ENCODE measurements around a stretch of chr11.

DNA sequence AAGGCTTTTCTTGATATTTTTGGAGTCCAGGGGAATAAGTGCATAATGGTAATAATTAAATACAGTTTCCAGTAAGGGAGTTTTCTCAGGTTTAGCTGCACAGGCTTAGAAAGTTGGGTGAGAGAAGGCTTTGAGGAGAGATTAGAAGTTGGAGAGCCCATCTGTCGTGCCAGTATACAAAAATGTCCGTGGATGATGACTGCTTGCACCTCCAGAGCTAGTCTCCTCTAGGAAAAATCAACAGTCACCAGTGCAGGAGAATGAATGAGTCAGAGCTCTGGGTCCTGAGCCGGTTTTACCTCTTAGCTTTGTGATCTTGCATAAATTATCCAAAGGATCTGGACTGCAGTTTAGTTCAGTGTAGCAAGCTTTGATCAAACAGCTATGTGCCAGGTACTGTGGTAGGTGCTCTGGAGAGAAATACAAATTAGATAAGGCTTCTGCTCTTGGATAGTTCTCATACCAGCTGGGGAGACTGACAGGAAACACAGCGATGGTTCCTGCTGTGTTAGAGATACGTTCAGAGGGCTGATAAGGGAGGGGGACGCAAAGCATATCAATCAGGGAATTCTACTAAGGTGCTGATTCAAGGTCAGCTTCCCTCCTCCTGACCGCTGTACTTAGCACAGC, 125.9 kb downstream of the TEAD1 start:
- PRO-cap = no peak

DNA sequence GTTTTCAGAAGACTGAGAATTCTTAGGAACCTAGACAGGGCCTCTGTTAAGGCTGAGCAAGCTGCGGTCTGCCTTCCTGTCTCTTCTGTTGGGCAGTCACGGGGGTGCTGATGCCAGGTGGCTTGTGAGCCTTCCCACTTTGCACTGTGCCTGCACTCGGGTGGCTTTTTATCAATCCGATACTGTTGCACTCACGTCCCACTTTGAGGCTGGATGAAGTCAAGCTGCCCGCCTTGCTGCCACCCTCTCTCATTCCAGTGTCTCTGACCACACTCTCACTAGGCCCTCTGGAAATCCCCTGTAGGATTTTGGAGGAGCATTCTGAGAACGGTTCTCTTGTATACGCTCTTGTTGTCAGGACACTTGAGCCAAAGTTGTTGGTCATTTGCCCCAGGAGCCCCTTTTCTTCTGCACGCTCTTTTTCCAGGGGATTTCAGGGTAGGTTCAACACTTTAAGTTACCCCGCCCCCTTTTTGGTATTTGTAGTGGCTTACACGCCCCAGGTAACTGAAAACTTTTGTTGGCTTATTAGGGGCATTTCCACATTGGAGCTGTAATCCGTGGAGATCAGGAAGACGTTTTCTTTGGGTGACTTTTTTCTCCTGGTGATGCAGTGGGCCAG, 141.9 kb downstream of the TEAD1 start:
- PRO-cap = no peak

- PRO-cap = no peak
These were observed 145.6 kb upstream of the RASSF10 start for GRCh38 chr11:12863109-12864295.

DNA sequence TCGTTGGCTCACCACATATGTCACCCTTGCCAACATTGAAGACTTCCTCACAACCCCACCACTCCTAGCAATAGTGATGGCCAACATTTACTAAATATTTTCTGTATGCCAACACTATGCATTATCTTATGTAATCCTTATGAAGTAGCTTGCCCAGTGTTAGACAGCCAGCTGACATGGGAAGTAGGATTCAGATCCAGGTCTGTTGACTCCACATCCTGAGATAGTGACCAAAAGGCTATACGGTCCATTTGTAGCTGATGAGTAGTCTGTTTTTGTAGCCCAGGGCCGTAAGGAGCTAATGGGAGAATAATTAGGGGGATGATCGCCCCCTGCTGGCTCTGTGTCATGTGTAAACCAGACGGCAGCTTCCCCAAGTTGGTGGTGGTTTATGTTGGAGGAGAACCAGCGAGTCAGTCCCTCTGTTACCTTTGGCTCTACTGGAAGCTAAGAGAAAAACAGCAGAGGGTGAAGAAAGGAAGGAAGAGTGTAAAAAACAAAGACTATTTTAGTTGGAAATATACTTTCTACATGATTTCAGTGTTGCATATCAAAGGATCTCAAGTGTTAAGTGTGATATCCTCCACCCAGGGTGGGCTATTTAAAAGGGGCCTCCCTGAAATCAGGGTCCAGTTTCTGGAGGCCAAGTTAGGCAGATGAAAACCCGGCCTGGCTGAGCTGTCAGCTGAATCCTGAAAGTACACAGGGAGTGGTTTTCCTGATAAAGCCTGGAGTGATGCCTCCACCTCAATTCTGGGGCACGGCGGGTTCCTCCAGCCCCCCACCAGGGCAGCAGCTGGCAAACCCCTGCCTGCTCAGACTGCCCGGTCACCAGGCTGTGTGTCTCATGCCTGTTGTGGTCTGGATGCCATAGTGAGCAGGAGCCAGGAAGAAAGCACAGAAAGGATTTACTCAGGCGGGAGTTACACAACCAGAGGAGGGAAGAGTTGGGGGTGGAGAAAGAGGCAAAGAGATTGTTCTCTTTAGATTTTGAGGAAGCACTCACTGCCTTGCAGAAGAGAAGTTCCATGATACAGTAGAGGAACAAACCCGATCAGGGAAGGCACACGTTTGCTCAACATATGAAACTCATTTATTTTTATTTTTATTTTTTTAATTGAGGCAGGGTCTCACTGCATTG, 120.1 kb upstream of the RASSF10 start:
- PRO-cap = no peak

DNA sequence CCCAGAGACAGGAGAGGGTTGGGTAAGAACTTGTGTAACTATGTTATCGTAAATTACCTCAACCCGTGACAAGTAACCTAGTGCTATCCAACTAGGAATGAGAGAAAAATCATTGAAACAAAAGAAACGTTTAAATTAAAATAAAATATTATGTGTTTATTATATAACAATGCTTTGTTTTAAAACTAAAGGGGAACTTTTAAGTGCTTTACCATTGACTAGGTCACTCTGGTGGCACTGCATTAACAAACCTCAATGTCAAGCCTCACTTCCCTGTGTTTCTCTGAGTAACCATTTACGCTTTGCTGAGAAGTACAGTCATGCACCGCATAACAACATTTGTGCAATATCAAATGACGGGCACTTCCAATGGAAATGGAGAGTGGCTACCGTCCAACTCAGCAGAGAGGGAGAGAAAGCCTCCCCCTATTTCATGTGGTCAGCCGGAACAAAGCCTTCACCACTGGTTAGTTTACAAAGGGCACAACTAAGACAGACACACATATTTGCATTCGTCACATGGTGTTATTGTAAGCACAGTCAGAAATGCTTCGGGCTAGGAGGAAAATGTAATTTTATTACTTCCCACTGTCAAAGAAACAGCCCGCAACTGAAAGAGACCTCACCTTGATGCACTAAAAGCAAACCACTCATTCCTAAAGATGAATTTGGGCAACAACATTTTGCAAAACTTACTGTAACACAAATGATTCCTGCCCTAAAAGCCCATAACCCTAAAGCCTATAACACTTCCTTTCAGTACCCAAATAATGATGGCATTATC, 117.3 kb downstream of the RASSF10 start:
- PRO-cap = no peak

DNA sequence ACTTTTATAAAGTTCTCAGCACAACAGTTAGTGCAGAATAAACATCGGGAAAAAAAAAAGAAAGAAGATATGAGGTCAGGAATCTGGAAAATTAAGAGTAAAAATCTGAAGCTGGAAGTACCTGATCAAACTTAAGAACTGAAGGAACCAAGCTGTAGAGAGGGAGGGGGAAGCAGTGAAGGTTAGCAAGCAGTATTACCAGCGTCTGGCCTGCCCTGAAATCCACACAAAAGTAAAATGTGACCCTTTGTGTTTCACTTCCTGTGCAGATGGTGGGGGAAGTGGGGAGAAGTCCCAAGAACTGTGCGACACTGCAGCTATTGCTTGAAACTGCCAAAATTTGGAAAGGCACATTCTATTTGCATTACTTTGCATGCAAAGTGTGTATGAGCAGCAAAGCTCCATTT, 72.2 kb upstream of the BMAL1 start:
- PRO-cap = no peak

GRCh38 chr11:13993372-13993826, 30.9 kb downstream of the SPON1 start:
- PRO-cap = no peak

DNA sequence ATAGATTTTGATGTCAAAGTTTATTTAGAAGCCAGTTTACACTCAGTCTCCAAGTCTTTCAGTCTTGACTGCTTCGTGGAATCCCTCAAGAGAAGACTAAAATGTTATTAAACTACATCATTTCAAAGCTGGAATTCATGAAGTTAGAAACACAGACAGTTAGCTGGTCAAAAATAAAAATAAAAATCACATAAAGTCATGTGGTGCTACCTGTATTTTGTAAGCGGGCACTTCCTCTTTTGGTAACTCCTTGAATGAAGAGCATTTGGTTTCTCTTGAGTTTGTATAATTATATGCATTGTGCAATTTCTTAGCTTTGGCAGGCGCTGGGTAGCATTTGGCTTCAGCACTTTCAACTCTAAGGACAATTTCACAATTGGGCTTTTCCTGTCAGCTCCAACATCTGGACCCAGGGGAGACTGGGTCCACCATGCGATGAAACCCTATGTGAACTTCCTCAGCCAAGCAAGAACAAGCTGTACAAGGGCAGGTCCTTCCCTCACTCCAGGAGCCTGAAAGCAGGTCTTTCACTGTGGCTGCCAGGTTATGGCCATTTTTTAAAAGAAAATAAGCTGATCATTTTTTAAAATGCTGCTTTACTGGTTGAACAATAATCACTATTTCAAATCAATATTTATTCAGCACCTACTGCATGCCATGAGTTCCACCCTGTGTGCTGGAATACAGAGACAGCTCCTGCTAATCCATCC, 169.1 kb downstream of the RRAS2 start:
- PRO-cap = no peak

DNA sequence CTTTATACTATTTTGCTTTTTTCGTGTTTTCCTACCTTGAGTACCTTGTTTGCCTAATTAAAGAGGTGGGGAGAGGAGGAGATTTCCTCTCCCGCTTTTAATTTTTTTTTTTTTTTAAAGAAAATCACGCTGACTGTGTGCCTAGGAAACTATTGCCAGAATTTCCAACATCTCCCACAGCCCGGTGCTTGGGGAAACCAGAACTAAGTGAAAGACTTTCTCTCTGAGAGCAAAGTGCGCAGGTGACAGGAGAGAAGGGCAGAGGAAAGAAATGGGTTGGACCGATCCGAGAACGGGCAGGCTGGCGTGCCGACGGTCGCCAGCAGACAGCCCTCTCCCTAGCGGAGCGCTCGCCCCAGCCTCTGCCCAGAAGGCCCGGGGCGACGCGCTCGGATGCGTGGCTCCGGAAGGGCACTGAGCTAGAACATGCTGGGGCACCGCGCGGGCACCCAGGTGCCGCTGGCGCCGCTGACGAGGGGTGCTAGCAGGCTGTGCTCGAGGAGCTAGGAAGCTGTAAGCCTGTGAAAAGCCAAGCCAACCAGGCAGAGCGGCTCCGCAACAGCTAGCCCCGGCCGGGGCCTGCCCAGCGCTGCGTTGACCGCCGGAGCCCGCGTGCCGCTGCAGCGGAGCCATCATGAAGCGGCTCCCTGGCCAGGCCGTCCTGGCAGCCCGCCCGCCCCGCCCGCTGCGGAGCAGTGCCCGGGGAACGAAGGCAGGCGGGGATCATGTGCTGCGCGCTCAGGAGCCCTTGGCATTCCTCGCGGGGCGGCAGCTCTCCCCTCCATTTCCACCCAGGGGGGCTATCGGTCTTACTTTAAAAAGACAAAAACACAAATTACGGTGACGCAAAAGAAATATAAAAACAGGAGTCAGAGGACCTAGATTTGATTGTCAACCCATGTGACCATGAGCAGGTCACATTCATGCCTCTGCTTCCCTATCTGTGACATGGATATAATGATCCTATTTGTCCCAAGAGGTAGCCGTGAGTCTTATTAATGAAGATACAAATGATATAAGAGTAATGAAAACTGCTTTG, 22.1 kb upstream of the RRAS2 start:
- PRO-cap = no peak

- PRO-cap = no peak
These were observed 21.0 kb upstream of the PSMA1 start for GRCh38 chr11:14540902-14541809.

DNA sequence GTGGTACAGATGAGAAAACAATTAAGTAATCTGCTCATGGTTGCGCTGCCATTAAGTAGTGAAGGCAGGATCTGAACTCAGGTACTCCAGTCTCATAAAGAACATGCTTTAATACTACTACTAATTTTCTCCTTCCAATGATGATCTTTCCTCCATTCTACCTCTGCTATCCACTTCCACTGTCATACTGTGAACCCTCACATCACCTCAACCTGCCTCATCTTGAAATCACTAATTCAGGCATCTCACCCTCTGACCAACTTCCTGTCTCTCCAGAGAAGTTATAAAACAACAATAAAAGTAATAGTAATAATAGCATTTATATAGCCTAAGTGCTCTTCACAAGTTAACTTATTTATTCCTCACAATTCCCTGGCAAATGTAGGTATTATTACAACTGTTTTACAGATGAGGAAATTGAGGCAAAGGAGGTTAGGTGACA, 57.1 kb upstream of the PSMA1 start:
- PRO-cap = no peak

DNA sequence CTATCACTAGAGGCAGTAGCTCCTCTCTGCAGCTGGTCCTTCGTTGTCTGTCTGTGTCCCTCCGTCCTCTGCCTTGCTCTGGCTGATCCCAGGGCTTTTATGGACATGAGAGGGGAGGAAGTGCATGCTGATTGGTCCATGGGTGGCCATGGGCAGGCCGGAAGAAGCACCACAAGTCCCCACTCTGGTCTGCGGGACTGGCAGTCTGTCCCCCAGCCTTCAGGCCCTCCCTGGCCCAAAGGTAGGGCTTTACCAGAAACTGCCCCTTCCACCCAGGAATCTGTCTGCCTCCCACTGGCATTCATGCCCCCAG, 38.6 kb upstream of the CALCB start:
- PRO-cap = no peak

DNA sequence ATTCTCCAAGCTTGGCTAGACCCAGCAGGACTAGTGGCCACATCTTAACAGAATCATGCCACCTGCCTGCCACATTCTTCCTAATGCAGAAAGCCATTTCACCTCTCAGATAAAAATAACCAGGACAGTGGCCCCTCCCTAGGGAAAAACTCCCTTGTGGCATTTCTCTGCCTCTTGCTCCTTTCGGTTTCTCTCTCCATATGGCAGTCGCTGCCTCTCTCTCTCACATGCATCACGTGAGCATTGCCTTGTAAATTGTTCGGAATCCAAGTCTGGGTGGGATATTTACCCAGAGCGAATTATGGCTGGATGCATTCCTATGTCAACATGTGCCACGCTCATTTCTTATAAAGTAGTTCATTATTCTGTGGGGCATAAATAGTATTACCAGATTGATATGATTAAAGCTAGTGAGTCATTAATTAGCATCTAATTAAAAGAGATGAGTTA, 392.8 kb downstream of the INSC start:
- PRO-cap = no peak

DNA sequence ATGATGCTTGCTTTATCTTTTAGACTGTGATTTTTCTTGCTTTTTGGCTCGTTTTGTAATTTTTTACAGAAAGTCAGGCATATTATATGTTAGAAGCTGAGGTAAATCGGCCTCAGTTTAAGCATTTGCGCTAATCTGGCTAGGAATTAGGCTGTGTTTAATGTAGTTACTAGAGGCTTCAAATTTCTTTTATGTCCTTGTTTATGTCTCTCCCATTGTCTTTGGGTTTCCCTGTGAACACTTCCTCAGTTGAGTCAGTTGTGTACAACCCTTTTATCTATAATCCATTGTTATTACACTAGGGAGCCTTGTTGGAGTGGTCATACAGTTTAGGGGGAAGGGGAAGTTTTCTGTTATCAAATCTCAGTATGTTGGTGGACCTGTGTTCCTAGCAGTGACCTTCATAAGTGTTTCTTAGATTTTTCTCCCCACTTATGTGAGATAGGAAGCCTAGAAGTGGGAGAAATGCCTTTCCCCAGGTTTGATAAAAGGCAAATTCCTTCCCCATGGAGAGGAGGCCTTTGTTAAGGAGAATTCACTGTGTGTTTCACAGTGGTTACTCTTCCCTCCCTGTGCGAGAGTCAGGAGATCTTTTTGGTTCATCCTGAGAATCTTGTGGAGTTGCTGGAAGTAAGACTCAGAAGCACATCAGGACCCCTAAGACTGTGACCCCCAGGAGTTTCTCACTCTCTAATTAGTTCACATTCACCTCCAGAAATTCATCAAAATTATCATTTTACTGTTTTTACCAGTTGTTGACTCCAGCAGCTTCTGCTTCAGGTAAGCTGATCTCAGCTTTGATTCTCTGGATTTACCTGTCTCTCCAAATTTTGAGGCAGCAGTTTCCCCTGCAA, 437.6 kb downstream of the INSC start:
- PRO-cap = no peak

GRCh38 chr11:15561695-15562095, 447.0 kb downstream of the INSC start:
- PRO-cap = no peak

DNA sequence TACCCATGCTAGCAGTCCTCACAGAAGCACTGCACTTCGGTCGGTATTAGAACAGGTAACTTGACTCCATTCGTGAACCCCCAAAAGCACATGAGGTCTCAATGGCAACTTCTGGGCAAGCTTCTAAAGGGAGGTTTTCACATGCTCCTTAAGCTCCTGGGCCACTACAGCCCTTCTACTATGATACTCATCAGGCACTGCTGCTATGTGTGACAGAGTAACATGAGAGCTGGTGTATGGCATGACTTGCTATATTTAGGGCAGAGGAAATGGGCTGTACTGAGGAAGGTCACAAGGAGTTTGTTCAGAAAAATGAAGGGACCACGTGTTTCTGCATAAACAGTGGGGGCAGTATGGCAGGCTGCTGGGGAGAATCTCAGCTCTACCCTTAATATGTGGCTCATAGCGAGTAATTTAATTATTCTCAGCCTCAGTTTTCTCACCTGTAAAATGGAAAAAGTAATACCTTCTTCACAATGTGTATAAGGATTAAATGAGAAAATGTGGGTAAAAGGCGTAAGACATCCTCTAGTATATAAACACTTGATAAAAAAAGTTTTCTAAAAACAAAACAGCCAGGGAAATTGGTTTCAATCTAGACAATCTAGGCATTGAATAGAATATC, 343.9 kb downstream of the SOX6 start:
- PRO-cap = no peak

DNA sequence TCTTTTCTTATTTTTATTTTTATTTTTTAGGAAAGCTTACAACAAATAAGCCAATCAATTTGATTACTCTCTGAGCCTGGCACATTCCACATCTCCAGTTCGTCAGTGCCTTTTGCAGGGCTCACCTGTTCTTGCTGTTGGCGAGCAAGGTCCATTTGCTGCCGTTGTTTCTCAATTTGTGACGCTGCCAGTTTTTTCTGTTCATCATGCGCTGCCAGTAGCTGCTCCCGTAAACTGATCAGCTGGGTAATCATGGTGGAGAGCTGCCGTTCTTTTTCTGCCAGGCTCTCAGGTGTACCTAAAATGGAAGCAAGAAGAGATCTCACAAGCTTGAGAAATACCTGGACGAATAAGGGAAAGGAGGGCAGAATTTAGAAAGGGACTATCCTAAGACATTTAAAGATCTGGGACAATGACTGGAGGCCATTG, 169.7 kb downstream of the SOX6 start:
- PRO-cap = no peak

GRCh38 chr11:16318210-16318773, 38.1 kb downstream of the SOX6 start:
- PRO-cap = no peak

DNA sequence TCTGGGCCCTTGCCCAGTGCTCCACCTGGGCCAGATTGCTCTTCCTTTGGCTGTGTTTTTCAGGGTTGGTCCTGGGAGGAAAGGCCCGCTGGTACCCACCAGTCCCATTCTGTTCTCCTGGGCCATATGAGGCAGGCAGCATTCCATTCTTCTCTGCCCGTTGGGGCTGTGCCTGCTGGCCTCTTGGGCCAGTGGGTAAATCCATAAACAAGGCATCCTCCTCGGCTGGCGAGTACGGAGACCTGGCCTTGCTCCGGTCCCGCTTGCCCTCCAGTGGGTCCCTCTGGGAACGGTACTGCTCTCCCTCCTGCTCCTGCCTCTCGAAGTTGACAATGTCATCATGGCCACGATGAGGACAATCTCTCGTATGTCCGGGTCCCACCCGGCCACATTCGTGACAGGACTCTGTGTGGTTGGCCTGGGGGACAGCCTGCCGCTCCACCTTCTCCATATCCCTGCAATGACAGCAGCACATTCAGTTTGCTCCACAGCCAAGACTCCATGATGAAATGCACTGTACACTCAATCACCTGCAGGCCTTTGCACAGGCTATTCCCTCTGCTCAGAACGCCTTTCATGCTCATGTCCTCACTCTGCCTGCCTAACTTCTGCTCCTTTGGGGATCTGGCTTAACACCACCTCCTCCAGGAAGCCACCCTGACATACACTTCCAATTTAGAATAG, 87.8 kb downstream of the C11orf58 start:
- PRO-cap = no peak

DNA sequence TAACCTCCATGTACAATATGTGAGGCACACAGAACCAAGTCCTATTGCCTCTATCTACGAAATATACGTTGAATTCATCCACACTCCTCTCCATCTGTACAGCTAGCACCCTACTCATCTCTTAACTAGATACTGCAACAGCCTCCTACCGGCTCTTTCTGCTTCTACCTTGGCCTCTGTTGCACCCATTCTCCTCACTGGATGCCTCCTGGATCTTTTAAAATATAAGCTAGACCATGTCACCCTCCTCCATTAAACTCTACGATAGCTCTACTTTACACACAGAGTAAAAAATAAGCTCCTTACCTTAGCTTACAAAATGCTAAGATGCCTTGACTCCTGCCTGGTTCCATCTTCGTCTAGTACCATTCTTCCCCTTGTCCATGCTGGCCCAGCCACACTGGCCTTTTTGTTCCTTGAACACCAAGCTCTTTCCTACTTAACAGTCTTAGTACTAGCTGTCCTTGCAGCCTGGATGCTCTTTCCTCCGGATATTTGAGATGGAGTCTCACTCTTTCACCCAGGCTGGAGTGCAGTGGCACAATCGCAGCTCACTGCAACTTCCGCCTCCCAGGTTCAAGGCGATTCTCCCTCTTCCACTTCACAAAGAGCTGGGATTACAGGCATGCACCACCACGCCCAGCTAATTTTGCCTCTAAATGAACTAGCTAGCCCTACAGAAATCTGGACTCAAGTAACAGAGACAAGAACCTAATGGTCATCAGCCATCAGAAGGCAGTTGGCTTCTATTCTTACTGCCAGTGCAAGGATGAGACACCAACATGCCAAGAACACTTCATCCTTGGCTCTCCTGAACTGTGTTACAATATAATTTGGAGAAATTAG, 135.9 kb downstream of the PLEKHA7 start:
- PRO-cap = no peak